ENCODE measurements around the genes UPK1B, ARHGAP31, GOLGB1, CD86 and CSTA.

GRCh38 chr3:119045104-119045768, 10.6 kb upstream of the IGSF11 start:
- RAMPAGE, long total RNA: no peak
- RRBS: no CpG with 5 or more reads among the region's 29 CpGs

- RAMPAGE, long total RNA: no peak
- RRBS: no CpG with 5 or more reads among the region's 18 CpGs
These were observed at the start of gene UPK1B for GRCh38 chr3:119173168-119173970. TSS of gene UPK1B (plus strand) at chr3:119173598.

DNA sequence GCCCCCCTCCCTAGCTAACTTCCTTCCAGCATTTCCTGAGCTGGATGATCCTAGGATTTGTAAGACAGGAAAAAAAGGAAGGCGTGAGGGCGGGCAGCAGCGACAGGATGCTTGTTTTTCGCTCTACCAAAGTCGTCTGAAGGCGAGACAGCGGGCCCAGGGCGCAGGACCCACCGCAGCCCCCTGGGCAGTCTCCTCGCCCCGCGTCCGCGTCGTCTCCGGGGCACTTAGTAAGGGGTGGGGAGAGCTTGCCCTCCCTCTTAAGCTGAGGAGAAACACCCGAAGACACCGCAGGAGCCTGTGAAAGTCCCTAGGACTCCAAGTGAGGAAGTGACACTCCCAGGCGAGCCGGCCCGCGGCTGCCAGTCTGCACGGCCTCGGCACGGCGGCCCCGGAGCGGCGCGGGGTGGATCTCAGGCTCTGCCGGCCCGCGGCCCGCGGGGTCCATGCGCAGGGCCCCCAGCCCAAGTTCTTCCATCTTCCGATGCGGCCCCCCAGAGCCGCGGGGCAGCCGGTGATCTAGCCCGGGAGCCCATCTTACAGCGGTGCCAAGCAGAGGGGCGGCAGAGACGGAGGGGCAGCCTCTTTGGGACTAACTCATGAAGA, at the start of gene ARHGAP31:
ARHGAP31 (plus strand) TSS at position 78 of the 606 bp plus-strand sequence.
- RAMPAGE, long total RNA: no peak
- RRBS: 1% methylated on average over 19 of the region's 45 CpGs

- RAMPAGE, long total RNA: no peak
- RRBS: no CpG with 5 or more reads among the region's 5 CpGs
These were observed 49.2 kb downstream of the TMEM39A start for GRCh38 chr3:119414195-119414682.

- RAMPAGE, long total RNA: no peak
- RRBS: no CpG with 5 or more reads among the region's 8 CpGs
These were observed 525 bp downstream of the POPDC2 start for GRCh38 chr3:119659774-119660354.

GRCh38 chr3:119703782-119704334, 1.0 kb downstream of the CFAP91 start:
- RAMPAGE, long total RNA: no peak
- RRBS: no CpG with 5 or more reads among the region's 5 CpGs

GRCh38 chr3:119967788-119968304, 126.4 kb downstream of the GSK3B start:
- RAMPAGE, long total RNA: no peak
- RRBS: no CpG with 5 or more reads among the region's 8 CpGs

GRCh38 chr3:120039447-120040331, 54.6 kb downstream of the GSK3B start:
- RAMPAGE, long total RNA: no peak
- RRBS: no CpG with 5 or more reads among the region's 17 CpGs

- RAMPAGE, long total RNA: no peak
- RRBS: no CpG with 5 or more reads among the region's 69 CpGs
These were observed 725 bp upstream of the GSK3B start for GRCh38 chr3:120094736-120095607.

GRCh38 chr3:120102434-120103264, 8.4 kb upstream of the GSK3B start:
- RAMPAGE, long total RNA: no peak
- RRBS: no CpG with 5 or more reads among the region's 7 CpGs

DNA sequence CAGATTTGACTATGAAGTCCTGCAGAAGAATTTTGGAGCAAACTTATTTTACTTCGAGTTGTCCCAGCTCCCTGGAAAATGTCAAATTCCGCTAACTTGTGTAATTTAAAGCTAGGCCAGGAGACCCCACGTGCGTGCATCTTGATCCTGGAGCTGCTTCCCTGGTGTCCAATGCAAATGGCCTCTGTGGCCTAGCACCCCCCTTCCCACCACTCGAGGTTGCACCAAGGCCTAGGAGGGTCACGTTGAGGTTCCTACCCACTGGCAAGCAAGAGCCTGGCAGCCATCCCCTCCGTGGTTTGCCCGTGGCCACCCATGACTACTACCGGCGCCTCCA, 38.6 kb upstream of the LRRC58 start:
- RAMPAGE, long total RNA: no peak
- RRBS: no CpG with 5 or more reads among the region's 10 CpGs

DNA sequence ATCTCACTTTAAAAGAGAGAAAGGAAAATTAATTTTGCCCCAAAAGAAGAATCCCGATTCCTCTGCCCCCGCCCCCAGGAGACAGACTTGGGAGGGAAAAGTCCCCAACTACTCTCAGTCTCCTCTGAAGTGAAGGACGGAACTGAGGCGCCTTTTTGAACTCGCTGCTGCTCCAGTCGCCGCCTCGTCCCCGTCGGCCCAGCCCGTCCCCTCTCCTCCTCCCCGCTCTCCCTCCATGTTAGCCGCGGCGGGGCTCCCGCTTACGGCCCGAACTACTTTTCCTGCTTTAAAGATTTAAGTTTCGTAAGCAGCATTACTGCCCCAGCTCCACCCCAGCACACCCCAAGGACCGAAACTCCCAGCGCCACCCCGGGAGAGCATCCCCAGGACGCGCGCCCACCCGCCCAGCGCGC, 567 bp downstream of the FSTL1 start:
- RAMPAGE, long total RNA: no peak
- RRBS: 1% methylated on average over 7 of the region's 28 CpGs

DNA sequence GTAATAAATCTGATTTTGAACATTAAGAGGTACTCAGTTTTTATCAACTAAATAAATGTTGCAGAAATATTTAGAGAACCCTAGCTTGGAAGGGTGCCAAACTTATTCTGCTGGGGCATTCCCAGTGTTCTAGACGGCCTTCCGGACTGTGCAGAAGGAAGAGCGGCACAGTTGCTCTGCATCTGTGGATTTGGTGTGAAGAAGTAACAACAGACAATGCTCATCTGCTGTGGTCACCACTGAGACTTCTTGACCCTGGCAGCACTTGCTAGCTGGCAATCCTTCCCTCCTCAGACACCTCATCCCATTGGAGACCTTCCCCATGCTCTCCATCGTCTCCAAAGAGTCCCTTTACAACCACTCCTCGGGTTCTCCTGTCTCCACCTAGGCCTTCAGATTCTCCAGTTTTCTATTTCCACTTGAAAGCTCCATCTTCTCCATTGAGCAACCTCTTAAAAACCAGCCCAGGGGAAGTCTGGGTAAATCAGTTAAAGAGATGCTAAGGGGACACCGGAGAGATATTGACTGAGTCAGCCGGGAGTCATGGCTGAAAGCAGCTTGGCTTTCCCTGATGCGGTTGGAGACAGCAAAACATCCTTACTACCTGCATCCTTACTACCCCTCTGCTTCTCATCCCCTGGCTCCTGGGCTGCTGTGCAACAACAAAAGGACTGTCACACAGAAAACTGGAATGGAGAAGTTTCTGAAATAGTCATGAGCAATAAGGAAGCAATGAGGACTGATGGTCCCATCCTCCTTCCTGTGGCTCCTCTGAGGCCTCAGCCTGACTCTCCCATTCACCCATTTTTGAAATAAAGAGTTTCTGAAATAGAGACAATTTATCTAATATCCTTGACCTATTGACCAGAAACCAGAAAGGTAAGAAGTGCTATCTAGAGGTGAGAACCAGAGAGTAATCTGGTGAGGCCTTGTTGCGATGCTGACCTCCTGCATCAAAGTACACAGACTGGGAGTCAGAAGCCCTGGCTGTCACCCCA, 1.3 kb downstream of the HCLS1 start:
- RAMPAGE, long total RNA: no peak
- RRBS: no CpG with 5 or more reads among the region's 9 CpGs

DNA sequence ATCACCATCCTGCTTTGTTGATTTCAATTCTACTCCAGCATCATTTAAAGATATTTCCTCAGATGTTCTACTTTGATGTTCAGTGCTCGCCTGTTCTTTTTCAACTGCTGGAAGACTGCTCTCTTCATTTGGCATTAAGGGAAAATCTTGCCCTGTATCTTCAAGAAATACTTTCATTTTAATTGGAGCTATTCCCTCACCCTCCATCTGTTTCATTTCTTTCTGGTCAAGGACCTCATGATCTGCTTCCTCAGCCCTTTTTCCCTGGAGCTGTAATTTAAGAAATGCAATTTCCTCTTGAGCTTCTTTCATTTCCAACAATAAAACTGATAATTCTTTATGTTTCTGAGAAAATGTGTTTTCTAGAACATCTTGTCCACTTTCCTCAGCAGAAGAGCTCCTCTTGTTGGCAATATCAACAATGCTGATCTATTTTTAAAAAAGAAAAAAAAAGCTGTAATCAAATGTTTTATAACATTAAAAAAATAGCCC, 37.8 kb upstream of the HCLS1 start:
- RAMPAGE, long total RNA: no peak
- RRBS: no CpG with 5 or more reads among the region's 1 CpG

DNA sequence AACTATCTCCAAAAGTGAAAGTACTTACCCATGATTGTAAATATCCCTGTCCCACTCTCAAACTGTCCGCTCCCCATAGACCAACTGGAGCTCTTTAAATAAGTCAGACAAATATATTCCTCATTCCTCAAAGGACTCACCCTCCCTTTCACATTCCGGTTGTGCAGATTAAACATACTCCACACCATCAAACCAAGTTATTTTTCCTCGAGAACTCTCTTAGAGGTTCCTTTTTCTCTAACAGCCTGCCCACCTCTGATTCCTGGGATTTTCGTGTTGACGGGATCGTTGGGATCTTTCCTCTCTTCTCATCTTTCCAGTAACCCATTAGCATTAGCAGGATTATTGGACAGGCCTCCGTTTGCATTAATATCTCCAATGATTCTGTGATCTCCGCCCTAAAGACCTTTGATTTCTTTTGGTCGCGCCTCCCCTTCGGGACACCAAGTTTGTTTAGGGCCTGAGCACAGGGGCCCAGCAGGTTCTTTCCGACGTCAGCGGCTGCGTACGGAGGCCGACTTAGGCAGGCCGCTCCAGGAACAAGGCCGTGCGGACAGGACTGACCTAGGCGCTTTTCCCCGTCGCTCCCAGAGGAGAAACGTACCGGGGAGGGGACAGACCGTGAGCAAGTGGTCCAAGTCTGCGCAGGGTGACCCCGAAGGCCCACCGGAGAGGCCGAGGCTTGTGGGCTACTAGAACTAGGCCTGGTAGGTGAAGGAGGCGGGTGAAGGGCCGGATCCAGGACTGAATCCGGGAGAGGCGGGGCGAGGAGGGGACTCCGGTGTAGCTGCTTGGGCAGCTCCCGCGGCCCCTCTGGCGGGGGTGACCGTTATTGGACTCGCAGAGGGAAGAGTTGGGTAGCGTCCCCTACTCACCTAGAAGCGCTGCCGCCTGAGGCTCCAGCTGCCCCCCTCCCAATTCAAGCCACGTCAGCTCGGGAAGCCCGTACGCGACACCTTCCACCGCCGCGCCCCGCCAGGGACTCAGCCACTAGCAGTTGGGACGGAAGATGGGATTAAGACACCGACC, at the start of gene GOLGB1:
GOLGB1 (minus strand) TSS at position 985 of the 1,029 bp plus-strand sequence.
- RAMPAGE, long total RNA: start-site peak on the minus strand centred at position 927 of the sequence, 70 bp wide, 458 and 272 reads in 2 replicates
- RRBS: under 1% methylated on average over 8 of the region's 55 CpGs

- RAMPAGE, long total RNA: no peak
- RRBS: no CpG with 5 or more reads among the region's 4 CpGs
These were observed 42.0 kb upstream of the GOLGB1 start for GRCh38 chr3:121791546-121791865.

DNA sequence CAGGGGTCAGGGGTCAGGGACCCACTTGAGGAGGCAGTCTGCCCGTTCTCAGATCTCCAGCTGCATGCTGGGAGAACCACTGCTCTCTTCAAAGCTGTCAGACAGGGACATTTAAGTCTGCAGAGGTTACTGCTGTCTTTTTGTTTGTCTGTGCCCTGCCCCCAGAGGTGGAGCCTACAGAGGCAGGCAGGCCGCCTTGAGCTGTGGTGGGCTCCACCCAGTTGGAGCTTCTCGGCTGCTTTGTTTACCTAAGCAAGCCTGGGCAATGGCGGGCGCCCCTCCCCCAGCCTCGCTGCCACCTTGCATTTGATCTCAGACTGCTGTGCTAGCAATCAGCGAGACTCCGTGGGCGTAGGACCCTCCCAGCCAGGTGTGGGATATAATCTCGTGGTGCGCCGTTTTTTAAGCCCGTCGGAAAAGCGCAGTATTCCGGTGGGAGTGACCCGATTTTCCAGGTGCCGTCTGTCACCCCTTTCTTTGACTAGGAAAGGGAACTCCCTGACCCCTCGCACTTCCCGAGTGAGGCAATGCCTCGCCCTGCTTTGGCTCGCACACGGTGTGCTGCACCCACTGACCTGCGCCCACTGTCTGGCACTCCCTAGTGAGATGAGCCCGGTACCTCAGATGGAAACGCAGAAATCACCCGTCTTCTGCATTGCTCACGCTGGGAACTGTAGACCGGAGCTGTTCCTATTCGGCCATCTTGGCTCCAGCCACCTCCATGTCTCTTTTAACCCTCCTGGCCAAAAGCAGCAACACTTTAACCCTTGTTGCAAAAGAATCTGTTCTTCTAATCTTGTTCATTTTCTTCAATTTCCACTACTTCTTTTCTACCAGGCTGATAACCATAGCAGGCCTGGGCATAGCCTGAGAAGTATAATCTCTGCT, 44.1 kb downstream of the SLC15A2 start:
- RAMPAGE, long total RNA: no peak
- RRBS: no CpG with 5 or more reads among the region's 30 CpGs

- RAMPAGE, long total RNA: no peak
- RRBS: no CpG with 5 or more reads among the region's 5 CpGs
These were observed at the start of gene CD86 for GRCh38 chr3:122055092-122055684. TSS of gene CD86 (plus strand) at chr3:122055362.

DNA sequence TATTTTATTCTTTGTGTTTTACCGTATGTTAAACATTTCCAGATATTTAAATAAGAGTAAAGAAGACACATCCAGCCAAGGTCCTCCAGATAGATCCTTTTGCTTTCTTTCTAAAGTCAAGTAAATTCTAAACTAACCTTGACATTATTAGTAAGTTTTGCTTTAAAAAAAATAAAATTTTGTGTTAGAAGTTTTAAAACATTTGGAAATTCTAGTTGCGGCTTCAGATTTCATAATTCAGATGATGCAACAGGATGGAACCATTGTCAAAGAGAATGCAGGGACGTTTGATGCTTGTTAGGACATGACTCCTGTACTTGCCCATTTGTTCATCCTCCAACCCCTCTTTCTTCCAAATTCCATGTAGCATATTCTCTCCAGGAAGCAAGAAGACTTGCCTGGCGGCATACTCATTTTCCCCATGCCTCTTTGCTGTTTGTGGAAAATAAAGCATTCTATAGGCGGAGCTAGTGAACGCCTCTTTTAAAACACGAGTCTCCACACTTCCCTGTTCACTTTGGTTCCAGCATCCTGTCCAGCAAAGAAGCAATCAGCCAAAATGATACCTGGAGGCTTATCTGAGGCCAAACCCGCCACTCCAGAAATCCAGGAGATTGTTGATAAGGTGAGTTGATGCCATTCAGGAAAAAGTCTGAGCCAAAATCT, at the start of gene CSTA:
CSTA (plus strand) TSS at position 515 of the 666 bp plus-strand sequence.
- RAMPAGE, long total RNA: no peak
- RRBS: no CpG with 5 or more reads among the region's 8 CpGs

DNA sequence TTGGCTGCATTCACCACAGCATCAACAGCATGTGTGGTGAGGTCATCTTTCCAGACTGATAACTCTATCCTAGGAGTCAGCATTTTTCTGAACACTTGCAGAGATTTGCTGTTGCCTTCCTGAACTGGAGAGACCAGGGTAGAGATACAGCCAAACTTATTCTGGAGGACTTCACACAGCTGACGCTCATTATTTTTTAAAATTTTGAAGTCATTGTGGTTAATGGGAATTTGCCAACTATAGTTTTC, 8.3 kb downstream of the PARP9 start:
- RAMPAGE, long total RNA: no peak
- RRBS: no CpG with 5 or more reads among the region's 1 CpG

Data from epithelial cell of alveolus of lung (primary cell).